Left lobe of liver (tissue), 1 donor: Measurements from ENCODE around the gene PRPH2.

DNA sequence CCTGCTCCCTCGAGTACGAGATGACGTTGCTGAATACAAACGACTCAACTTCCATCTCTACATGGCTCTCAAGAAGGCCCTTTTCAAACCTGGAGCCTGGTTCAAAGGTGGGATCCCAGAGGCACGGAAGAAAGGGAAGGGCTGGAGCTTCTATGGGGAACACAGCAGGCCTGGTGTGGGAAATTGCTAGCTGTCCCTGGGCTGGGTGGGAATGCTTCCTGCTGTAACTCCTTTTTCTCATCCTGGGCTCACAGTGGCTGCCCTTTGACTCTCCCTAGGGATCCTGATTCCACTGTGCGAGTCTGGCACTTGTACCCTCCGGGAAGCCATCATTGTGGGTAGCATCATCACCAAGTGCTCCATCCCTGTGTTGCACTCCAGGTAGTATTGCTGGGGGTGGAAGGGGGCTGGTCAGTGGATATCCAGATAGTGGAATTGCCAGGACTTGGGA, 10.1 kb downstream of the CCND3 start:
- PRO-cap = no peak

DNA sequence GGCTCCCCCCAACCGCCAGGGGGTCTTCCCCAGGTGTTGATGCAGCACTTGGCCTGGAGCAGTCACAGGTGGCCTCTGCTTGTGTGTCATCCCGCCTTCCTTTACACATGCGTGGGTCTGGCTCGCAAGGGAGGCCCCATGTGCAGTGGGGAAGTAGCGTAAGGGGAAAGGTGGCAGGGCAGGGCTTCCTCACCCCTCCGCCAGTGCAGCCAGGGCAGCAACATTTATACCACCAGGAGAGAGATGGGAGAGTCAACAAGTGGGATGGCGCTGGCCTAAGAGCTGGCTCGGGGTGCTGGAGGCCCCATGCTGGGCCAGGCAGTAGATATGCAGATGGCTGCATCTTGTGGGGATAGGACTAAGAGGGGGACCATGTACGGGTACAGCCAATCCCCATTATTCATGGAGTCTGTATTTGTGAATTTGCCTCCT, 27.7 kb upstream of the TAF8 start:
- PRO-cap = no peak

GRCh38 chr6:42041489-42042205, 8.7 kb upstream of the TAF8 start:
- PRO-cap = no peak

DNA sequence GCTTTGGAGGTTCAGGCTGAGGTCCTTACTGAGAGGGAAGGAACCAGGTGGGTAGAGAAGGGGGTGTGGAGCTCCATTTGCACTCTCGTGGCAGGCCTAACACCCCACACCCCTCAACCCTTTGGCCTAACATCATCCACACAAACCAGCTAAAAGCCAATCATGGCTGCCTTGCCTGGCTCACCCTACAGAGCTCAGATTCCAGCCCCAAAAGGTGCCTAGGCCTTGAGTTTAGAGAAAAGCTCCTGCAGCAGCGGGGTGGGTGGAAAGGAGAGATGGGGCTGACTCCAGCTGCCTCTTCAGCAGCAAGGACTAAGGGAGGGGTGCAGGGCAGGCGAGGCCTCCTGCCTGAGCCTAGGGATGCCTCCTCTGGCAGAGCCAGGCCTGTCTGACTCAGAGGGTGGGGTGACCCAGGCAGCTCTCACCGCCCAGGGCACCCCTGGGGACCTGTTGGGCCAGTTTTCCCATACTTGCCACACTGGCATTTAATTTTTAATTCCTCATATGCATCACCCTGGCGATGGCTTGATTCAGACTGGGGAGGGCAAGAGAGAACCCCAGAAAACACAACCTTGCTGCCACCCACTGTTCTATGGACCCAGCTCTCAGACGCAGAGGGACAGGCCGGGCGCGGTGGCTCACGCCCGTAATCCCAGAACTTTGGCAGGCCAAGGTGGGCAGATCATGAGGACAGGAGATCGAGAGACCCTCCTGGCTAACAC, 19.8 kb downstream of the C6orf132 start:
- PRO-cap = no peak

GRCh38 chr6:42145571-42145942, 3.1 kb upstream of the C6orf132 start:
- PRO-cap = no peak

DNA sequence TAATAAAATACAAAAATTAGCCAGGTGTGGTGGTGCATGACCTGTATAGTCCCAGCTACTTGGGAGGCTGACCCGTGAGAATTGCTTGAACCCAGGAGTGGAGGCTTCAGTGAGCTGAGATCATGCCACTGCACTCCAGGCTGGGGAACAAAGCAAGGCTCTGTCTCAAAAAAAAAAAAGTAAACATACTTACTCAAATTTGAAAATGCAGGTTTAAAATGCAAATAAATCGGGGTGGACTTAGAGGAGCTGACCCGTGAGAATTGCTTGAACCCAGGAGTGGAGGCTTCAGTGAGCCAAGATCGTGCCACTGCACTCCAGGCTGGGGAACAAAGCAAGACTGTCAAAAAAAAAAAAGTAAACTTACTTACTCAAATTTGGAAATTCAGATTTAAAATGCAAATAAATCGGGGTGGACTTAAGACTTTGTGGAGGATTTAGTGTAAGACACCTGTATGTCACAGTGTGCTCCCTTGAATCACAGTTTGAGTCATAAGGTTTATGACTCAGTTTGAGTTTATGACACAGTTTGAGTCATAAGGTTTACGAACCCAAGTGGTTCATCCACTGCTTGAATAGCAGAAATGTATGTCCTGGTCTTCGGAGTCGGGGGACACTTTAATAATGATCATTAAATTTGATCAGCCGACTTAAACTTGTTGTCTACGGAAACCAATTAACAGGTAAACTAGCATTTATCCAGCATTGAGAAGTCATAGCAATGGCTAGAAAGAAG, 6.7 kb upstream of the MRPS10 start:
- PRO-cap = no peak

- PRO-cap = no peak
Measured at GRCh38 chr6:42287287-42287500, 69.5 kb upstream of the MRPS10 start.

DNA sequence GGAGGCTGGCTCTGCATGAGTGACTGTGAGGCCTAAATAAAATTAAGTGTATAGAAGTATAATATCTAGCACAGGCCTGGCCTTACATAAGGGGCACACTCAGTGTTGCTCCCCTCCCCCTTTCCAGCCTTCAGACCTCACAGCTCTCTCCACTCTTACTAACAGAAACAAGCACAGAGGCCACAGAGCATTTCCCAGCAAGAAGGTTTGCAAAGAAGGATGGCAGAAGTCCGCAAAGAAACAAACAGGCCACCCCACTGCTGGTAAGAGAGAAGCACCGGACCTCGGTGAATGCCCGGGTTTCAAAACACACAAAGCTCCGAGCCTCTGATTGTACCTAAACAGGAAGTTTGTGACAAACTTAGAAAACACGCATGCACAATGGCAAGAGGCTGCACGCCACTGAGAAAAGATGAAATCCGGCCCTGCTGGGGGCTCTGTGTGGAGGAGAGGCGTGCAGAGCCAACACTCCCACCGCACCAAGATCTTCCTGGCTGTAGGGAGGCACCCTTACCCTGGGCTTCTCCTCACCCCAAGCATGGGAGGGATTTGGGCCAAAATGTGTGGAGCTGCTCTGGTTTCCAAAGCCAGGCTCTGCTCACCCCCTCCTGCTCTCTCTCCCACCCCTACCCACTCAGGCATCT, 84.5 kb downstream of the TRERF1 start:
- PRO-cap = no peak

- PRO-cap = no peak
Measured at GRCh38 chr6:42403100-42403934, 48.4 kb downstream of the TRERF1 start.

GRCh38 chr6:42448443-42448825, 3.3 kb downstream of the TRERF1 start:
- PRO-cap = no peak

DNA sequence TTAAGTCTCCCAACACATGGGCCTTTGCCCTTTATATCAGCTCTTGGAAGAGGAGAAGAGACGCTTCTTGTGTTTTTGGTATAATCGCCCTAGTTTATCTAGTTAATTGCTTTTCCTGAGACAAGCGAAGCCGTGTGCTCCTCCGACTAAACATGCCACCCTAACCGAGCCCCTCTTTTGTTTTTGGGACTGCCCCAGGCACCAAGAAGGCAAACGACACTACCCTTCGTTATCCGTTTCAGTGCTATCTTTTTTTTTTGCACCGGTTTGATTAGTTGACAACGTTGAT, 799 bp downstream of the UBR2 start:
- PRO-cap = no peak

DNA sequence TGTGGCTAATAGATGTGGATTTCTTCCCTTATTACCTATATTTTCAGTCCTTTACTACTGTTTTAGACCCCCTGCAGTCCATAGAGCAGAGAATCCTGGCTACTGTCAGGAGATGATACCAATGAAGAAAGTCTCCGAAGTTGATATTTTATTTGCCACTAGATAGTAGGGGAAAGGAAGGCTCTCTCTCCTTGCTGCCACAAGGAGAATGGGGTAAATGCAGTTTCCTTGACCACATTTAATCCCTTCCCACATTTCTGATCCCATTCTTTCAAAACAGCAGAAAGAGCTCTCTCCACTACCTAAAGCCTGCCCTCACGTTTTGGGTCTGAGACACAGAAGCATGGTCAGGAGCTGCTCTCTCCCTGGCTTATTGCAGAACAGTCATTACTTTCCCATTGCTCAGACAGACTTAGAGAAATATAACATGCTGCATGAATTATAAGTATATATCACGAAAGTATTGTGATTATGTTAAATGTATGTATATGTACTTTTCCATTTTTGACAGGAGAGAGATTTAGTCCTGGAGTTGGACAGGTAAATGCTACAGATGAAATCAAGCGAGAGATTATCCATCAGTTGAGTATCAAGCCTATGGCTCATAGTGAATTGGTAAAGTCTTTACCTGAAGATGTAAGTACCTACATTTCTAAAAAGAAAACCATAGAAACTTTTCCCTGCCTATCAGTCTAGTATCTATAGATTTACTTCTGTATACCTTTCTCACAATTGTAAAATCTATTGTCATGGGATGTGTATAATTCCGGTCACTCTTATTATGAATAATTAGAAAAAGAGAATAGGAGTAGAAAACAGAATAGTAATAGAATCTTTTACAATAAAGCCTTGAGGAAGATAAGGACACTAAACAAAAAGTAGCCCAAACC, 77.2 kb downstream of the PRPH2 start:
- PRO-cap = no peak

GRCh38 chr6:42722400-42722844, at the start of gene PRPH2:
TSS of gene PRPH2 (minus strand) at chr6:42722597.
- PRO-cap = no peak

GRCh38 chr6:42784278-42784550, 2.4 kb downstream of the BICRAL start:
- PRO-cap = no peak

DNA sequence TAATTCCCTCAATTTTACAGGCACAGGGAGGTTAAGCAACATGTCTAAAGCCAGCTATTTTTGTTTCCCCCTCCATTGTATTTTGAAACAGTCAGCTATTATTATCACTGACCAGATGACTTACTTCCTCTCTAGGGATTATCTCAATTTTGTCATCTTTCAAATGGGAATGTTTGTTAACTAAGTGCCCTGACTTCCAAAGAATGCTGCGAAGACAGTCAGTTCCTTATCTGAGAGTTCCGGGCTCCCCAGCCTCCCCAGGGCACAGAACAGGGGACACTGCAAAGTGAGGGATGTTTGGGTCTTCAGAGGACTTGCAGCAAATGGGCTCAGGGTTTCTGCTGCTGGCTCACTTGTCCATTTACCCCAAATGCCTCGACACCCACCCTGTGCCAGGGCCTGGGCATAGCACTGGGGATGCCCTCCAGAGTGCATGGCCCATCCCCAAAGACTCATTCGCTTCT, 5.5 kb upstream of the CNPY3 start:
- PRO-cap = no peak

GRCh38 chr6:42963878-42964480, 3.4 kb downstream of the GNMT start:
- PRO-cap = no peak

DNA sequence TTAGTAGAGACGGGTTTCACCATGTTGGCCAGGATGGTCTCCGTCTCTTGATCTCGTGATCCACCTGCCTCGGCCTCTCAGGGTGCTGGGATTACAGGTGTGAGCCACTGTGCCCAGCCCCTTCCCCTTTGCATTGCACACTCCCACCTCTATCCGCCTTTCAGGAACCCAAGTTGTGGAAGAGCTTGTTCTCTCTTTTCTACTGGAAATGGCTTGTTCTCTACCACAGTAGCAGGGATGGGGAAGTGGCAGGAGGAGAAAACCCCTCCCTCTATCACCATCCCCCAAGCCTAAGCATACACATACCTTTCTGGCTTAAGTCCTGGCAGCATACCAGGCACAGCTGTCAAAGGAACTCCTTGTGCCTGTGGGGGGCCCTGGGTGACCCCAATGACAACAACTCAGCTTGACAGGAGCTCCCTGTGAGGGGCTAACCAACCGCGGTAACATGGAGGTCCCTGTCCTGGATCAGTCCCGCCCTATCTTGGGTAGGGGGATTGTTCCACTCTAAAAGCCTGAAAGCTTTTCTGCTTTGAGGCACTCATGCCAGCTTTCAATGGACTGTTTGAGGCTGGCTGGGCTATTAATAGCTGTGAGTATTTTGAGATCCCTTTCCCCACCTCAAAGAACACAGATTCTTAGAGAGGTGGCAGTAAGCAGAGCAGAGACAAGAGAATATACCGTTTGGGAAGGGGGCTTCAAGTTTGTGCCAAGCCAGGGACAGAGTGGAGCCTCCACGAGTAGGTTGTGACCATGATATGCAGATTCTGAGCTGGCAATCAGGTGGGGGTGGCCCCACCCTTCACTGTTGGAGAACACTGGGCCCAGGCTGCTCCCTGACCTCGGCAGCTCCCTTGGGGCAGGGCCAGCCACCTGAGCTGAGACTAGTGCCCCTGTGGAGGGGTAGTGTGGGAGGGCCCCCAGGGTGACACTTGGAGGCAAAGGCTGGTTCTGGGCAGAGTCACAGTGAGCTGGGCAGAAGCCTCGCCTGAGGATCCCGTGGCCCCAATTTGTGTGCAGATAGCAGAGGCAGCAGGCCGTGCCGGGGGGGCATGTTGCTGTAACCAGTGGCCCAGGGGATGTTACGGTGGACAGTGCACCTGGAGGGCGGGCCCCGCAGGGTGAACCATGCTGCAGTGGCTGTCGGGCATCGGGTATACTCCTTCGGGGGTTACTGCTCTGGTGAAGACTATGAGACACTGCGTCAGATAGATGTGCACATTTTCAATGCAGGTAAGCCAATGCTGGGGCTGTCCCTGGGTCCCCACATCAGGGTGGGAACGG, 2.5 kb downstream of the KLHDC3 start:
- PRO-cap = no peak

DNA sequence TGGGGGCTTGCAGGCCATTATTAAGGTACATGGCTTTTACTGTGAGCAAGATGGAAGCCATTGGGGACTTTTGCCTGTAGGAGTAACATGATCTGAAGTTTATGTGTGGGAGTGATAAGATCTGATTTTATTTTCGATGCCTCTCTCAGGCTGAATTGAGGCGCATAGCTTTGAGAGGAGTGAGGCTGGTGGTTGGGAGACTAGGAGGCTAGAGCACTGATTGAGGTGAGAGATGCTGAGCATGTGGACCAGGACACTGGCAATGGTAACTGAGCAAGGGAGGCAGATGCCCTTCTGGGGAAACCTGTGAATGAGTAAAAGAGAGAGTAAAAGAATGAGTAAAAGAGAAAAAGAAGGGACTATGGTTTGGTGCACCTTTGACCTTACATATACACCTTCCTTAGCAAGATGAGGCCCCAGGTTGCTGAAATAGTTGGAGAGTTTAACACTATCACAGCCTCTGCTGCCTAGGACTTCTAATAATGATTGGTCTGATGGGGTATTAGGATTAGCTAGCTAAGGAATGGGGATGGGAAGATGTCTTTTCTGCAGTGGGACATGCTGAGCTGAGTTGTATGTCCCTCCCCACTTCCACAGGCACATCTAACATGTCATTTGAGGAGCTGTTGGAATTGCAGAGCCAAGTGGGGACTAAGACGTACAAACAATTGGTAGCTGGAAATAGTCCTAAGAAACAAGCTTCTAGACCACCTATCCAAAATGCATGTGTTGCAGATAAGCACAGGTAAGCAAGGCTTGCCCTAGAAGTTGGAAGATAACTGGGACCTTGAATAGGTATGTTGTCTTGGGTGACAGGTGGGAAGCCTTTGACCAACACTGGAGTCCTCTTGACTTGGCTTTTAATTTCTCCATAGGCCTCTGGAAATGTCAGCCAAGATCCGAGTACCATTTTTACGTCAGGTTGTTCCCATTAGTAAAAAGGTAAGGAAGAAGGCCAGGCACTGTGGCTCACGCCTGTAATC, 3.3 kb downstream of the RRP36 start:
- PRO-cap = no peak

GRCh38 chr6:43038180-43038978, 15.3 kb downstream of the CUL7 start:
- PRO-cap = no peak

DNA sequence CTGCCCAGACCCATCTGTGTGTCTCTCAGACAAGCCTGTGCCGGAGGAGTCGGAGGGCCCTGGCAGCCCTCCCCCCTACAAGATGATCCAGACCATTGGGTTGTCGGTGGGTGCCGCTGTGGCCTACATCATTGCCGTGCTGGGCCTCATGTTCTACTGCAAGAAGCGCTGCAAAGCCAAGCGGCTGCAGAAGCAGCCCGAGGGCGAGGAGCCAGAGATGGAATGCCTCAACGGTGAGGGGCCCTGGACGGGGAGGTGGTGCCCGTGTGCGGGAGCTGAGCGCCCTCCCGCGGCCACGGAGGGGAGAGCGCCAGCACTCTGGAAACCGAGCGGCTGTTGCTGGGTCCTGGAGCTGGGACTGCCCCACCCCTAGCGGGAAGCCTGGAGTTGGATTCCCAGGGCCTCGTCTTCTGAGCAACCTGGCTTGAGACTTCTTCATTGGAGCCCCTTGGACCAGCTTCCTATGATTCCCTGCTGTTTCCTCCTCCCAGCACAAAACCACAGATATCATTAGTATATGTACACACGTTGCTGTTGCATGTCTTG, 27.6 kb upstream of the SRF start:
- PRO-cap = no peak